Occipital lobe (tissue), 2 donors: ENCODE results near the genes PPP1R13B and BRF1.

DNA sequence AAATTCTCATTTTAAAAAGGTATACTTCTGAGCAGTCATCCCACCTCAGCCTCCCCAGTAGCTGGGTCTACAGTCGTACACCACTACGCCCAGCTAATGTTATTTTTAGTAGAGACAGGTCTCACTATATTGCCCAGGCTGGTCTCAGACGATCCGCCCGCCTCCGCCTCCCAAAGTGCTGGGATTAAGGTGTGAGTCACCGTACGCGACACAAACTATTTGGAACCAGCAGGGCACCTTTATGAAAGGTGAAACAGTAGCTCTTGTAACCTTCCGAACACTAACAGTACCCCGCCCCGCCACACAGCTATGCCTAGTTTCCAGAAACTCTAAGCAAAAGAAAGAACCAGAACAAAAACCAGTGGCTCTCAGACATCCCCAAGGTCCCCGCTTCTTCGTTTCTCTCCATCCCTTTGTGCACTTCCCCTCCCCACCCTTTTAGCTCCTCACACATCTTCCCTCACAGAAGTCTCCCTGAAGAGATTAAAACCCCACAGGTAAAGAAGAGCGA, 1.1 kb downstream of the BAG5 start:
- RAMPAGE, long total RNA = no peak

DNA sequence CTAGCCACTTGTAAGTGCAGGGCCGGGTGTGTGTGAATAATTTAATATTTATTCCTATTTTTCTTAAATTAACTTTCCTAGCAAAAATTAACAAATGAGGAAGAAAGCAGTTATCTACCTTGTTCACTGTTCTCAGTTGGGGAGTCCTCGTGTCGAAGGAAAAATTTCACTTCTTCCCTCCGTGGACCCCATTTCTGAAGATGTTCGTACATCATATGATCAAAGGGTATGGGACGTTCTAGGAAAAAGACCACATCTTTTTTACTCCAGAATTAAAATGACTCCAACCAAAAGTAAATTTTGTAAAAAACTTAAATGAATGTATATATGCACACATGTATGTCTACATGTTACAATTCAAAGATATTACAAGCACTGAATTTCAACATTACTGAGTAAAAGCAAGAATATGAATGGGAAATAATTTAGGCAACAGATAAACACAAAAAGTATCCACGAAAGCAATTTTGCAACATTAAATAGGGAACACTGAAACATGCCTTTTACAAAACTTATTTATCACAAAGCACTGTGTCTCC, 62.6 kb downstream of the PPP1R13B start:
- RAMPAGE, long total RNA = no peak

GRCh38 chr14:103847429-103848230, at the start of gene PPP1R13B:
Gene PPP1R13B (minus strand): TSS chr14:103847575.
- RAMPAGE, long total RNA = no peak

DNA sequence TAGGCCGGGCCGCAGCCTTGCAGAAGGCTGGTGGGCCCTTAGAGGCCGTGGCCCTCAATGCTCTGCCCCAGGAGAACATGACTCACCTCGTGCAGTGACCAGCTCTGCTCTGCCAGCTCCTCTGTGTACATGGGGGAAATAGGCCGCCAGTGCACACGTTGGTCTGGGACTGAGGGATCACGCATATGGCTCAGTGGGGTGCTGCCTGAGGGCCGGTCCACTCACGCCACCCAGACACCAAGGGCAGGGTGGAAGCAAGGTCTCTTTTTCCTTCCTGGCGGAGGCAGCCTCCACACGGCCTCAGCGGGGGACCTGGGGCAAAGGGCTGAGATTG, 32.1 kb downstream of the ATP5MJ start:
- RAMPAGE, long total RNA = no peak

DNA sequence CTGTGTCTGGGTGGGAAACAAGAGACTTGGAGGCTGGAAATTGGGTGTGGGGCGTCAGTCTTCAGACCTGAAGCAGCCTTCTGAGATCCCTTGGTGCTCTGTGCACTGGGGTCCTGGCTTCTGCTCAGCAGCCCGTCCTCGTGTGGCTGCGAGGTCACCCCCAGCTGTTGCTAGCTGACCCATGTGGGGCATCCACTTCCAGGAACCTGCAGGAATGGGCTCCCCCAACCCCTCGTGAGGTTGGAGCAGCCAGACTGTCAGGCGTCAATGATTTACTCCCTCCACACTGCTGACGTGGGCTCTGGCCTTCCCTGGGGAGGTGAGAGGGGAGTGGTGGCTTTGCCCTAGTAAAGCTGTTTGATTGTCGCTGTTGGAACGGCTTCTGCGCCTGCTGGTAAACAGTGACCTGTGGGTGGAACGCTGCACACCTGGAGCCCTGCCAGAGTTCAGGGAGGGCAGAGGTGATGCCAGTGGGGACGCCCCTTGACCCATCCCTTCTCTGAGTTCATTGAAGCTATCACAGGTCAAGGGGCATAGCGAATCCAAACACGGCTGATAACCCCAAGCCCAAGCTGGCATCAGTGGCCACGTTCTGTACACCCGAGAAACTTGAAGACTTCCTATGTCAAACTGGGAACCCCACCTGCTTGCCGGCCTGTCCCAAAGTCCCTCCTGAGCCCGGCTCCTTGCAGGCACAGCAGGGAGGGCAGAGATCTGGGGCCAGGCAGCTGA, 2.5 kb downstream of the ASPG start:
- RAMPAGE, long total RNA = no peak

DNA sequence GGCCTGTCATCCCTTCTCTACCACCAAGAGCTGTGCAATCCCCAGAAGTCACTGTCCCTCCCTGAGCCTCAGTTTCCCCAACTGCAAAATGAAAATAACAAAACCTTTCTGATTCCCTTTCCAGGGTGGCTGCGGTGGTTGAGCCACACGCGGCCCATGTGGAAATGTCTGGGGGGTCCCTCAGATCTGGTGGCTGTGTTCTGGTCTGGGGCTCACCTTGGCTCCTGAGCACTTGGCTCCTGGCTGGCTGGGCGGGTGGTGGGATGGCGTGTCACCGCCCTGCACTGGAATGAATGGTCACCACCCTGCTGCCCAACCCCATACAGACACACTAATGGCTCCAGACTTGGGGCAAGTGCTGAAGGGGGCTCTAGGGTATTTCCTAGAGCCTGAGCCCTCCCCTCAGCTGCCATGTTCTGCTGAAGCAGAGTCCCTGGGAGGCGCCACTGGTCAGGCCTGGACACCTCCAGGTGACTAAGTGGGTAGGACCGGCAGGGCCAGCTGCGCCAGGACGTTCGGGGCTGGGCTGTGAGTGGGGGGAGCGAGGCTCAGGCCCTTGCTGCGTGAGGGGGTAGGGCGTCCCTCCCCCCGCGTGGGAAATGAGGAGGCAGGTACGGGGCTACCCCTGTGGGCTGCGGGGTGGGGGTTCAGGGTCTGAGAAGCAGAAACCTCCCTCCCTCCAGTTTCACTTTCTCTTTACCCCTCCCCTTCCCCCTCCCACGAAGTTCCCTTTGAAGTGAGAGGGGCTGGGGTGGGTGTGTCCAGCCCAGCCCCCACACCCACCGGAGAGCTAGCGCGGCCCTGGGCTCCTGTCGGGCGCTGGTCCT, 22.3 kb upstream of the KIF26A start:
- RAMPAGE, long total RNA = no peak

DNA sequence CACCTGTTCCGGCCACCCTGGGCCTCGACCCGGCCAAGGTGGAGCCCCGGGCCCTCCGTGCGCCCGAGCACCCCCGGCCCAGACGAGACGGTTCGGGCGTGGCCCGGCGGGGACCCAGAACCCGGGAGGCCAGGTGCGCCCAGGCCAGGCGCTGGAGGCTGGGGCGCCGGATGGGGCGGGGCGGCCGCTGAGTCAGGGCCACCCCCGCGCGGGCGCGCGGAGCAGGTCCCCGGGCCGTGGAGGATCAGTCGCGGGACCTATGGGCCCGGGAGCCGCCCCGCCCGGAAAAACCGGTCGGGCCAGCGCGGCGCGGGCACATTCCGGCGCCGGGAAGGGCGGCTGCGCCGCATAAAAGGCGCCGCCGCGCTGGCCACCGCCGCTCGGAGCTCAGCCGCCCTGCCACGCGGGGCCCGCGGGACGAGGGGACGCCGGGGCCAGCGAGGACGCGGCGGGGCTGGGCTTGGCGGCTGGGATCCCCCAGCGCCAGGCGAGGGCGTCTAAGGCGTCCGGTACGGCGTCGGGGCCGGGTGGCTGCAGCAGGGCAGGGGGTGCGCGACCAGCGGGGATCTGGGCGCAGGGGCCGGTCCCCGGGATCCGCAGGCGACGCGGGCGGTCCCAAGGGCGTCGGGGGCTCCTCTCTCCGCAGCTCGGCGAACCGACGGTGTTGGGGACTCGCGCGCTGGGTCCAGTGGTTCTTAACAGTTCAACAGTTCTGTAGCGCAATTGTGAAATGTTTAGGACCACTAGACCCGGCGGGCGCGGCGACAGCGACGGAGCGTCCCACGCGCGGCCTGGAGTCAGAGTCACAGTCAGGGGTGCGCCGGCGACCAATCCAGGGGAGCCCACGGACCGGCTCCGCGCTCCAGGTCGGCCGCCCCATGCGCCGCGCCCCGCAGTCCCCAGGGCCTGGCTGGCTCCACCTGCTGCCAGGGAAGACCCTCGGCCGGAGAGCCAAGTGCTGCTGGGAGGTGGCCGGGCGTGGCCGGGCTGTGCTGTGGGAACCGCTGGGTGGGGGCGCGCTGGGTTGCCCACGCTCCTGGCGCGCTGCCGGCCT, 21.3 kb upstream of the KIF26A start:
- RAMPAGE, long total RNA = no peak

DNA sequence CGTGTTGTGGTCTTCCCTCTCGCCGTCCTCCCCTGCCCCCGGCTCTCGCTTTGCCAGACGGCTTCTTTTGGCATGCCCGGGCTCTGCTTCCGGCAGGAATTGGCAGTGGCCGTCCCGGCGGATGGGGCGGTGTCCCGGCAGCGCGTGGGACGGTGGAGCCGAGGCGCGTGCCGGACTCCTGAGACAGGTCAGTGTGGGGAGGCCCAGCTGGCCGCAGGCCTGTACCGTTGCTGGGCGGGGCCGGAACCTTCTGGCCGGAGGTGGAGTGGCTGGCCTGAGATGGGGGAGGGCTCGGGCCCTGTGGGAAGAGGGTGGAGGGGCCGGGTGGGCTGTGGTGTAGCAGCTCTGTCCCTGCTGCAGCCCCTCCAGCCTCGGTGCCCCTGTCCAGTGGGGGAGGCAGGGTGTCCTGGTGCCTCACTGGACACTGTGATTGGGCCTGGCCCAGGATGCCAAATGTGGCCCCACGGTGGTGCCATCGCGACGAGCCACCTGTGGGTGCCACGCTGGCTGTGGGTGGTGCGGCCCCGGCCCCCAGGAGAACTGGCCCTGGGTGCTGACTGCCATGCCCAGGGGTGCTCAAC, 17.3 kb downstream of the KIF26A start:
- RAMPAGE, long total RNA = no peak

- RAMPAGE, long total RNA = no peak
Observed at GRCh38 chr14:104296392-104297281, 158.2 kb downstream of the KIF26A start.

DNA sequence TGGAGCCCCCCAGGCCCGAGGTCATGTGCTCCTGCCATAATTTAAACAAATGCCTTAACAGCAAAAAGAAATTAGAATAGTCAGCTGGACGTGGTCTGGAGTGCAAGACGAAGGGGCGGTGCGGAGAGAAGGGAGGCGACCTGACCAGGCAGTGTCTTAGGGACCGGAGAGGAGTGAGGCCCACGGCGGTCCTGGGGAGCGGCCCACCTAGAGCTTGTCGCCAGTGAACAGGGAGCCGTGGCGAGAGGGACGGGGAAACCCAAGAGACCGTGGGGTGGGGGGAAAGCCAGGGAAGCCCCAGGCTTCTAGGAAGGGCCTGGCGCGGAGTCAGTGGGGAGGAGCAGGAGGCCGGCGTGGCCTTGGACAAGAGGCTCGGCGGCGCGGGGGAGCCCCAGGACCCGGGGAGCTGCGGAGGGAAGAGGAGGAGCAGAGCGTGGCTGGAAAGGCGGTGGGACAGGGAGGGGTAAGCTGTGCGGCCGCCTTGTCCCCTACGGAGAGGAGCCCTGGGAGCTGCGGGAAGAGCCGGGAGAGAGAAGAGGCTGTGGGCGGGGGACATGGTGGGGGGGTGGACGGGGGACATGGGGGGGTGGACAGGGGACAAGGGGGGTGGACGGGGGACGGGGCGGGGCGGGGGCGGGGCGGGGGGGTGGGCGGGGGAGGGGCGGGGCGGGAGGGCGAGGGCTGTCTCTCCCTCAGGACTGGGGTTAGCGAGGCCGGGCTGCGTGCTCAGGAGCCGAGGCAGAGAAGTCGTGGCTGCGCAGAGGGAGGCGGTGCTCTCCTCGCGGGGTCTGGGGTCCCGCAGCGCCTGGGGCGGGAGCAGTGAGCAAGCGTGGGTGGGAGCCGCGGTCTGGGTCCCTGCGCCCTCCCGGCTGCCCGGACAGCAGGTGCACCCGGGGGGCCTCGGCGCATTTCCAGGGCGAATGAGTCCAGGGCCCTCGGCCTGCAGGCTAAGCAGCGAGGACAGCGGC, 118.3 kb upstream of the C14orf180 start:
- RAMPAGE, long total RNA = no peak

GRCh38 chr14:104632980-104633239, 28.3 kb upstream of the TMEM179 start:
- RAMPAGE, long total RNA = no peak

GRCh38 chr14:104707192-104707636, 16.8 kb upstream of the ADSS1 start:
- RAMPAGE, long total RNA = no peak

- RAMPAGE, long total RNA = no peak
Observed at GRCh38 chr14:104735126-104735887, 11.3 kb downstream of the ADSS1 start.

DNA sequence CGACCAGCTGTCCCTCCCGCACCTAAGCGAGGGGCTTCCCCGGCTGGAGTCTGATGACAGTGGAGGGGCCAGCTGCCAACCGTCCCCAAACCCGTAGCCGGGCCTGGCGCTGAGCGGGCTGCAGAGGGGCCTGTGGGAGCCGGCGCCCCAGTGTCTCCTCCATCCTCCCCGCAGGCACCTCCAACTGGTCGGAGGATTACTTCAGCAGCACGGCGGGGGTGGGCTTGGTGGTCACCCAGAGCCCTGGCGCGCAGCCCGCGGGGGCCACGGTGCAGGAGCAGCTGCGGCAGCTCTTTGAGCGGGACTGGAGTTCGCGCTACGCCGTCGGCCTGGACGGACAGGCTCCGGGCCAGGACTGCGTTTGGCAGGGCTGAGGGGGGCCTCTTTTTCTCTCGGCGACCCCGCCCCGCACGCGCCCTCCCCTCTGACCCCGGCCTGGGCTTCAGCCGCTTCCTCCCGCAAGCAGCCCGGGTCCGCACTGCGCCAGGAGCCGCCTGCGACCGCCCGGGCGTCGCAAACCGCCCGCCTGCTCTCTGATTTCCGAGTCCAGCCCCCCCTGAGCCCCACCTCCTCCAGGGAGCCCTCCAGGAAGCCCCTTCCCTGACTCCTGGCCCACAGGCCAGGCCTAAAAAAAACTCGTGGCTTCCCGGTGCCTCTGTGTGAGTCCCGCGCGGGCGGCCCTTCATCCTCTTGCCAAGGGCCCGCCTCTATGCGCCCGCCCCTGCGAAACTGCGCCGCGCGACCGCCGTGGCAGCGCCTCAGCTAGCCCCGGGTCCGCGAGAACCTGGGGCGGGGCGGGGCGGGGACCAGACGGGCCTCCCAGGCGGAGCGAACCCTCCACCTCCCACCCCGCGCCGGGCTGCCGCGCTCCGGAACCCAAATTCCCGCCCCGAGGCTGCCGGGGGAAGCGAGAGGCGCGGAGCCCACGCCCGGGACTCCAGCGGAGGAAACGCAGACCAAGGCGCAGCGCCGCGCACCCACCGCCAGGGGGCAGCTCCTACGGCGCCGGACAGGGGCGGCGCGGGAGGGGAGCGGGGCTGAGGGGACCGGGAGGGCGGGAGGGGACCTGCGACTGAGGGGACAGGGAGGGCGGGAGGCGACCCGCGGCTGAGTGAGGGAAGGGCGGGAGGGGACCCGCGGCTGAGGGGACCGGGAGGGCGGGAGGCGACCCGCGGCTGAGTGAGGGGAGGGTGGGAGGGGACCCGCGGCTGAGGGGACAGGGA, 8.3 kb downstream of the PLD4 start:
- RAMPAGE, long total RNA = no peak

DNA sequence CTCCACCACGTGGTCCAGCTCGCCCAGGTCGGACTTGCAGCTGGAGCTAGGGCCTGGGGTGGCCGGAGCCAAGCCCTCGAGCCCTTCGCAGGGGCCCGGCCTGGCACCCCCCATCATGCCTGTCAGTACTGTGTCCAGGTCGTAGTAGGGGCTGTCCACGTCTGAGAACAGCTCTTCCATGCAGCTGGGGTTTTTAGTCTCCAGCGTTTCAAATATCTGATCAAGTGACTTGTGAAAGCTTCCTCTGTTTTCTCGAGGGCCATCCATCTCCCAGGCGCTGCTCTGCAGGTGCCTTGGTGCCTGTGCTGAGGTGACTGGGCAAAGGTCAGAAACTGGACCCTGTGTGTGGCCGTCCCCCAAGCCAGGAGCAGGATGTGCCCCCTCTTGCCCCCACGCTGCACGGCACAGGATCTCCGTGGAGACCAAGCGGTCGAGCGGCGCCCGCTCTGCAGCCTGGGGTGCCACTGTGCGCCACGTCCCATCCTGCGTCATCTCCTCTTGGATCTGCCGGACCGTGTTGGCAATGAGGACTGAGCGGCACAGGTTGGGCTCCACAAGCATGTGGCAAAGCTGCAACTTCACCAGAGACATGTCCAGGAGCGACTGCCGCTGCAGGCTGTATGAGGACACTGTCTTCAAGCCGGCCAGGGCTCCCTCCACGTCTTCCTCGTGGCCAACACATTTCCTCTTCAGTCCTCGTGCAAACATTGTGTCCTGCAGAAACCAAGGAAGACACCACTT, 9.5 kb downstream of the CDCA4 start:
- RAMPAGE, long total RNA = no peak

GRCh38 chr14:105300462-105301447, at the start of gene BRF1:
Gene BRF1 (minus strand): TSS chr14:105301001.
- RAMPAGE, long total RNA = no peak

GRCh38 chr14:105313645-105314199, 826 bp upstream of the PACS2 start:
- RAMPAGE, long total RNA = no peak

DNA sequence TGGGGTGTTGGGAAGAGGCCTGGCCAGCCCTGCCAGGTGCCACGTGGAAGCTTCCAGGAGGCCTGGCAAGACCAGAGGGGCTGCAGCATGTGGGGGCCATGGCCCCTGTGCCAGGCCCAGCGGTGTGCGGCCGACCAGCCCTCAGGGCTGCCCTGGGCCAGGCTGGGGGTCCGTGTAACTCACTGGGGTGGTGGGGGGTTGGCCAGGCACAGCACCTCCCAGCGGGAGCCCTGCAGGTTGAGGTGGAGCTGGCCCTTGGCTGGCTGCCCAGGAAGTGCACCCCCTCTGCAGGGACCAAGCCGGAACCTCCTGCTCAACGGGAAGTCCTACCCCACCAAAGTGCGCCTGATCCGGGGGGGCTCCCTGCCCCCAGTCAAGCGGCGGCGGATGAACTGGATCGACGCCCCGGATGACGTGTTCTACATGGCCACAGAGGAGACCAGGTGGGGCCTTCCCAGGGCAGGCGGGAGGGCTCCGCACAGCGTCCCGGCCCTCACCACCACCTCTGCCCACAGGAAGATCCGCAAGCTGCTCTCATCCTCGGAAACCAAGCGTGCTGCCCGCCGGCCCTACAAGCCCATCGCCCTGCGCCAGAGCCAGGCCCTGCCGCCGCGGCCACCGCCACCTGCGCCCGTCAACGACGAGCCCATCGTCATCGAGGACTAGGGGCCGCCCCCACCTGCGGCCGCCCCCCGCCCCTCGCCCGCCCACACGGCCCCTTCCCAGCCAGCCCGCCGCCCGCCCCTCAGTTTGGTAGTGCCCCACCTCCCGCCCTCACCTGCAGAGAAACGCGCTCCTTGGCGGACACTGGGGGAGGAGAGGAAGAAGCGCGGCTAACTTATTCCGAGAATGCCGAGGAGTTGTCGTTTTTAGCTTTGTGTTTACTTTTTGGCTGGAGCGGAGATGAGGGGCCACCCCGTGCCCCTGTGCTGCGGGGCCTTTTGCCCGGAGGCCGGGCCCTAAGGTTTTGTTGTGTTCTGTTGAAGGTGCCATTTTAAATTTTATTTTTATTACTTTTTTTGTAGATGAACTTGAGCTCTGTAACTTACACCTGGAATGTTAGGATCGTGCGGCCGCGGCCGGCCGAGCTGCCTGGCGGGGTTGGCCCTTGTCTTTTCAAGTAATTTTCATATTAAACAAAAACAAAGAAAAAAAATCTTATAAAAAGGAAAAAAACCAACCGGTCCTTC, 4.7 kb upstream of the CRIP2 start:
- RAMPAGE, long total RNA = no peak

- RAMPAGE, long total RNA = no peak
Observed at GRCh38 chr14:105475072-105475795, 613 bp downstream of the CRIP2 start.

- RAMPAGE, long total RNA = no peak
Observed at GRCh38 chr14:105479412-105480344, 5.1 kb downstream of the CRIP2 start.